Metastatic Breast Carcinoma in the Brain (tissue), 10 donors: Measurements from ENCODE around the genes EFCAB3, MRC2 and SCN4A.

DNA sequence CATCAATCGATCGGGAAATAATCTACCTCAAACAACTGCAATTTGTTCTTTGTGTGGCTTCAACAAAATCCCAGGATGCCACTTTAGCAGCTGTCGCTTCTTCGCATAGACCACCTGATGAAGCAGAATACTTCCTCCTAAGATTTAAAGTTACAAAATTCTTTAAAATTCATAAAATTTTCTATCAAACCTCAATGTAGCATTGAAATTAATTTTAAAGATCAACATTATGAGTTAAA, 35.6 kb downstream of the MED13 start:
- PRO-cap, 10 experiments: no peak in any of the 10 experiments

GRCh38 chr17:62089983-62090677, 25.1 kb upstream of the MED13 start:
- PRO-cap, 10 experiments: no peak in any of the 10 experiments

DNA sequence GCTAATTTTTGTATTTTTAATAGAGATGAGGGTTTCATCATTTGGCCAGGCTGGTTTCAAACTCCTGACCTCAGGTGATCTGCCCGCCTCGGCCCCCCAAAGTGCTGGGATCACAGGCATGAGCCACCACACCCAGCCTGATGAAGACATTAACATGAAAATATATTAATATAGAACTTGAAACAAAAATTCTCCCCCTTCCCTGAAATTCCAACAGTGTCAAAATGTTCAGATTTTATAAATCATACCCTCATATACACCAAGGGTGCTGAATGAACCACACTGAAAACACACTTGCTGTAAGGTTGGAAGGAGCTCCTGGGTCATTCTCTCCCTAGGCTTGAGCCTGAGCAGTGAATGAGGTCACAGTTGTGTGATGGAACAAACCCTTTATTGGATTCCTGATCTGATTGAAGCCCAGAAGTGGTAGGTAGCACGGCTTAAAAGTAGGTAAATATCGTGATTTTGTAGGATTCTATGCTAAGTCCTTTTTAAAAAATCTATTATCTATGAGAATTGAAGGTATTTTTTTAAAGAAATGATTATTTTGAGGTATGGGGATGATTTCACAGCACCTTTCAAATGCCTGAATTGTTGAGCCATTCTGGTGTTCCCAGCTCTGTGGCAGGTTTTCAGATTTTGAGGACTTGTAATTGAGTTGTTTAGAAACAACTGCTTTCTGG, at the start of gene EFCAB3:
Gene EFCAB3, plus strand, starts transcription at position 390 of the 683 bp plus-strand sequence.
- PRO-cap, 10 experiments: no peak in any of the 10 experiments

- PRO-cap, 10 experiments: peak in 4 of 10 experiments; most common plus-strand start chr17:62627673 (in 4)
Observed at GRCh38 chr17:62627613-62627971, at the start of gene MRC2. Gene MRC2 (plus strand): TSS chr17:62627670.

GRCh38 chr17:62644342-62645072, 17.0 kb downstream of the MRC2 start:
- PRO-cap, 10 experiments: peak in 1 of 10 experiments; most common plus-strand start chr17:62644758 (in 1); most common minus-strand start chr17:62644617 (in 1)

DNA sequence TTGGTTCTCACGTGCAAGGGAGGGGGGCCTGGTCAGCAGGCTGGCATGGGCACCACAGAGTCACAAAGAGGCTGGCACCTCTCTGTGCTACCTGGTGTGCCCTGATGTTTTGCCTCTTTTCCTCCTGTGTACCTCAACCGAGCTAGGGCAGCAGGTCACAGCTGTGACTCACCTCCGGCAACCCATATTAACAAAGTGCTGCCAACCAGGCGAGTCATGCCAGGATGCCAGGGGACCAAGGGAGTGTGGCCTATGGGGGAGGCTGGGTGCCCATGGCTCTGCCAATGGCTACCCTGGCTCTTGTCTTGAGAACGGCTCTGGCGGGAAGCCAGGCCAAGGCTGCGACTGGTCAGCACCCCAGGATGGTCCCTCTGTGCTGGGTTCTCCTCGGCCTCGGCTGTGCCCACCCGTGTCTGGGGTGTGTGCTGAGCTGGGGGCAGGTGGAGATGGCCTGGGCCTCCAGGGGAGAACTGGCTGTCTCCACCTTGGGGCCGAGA, 75.7 kb downstream of the MRC2 start:
- PRO-cap, 10 experiments: peak in 2 of 10 experiments; most common plus-strand start position 217 of the sequence (in 2)

GRCh38 chr17:62790615-62790788, 17.6 kb downstream of the MARCHF10 start:
- PRO-cap, 10 experiments: peak in 4 of 10 experiments; most common minus-strand start chr17:62790679 (in 1)

GRCh38 chr17:62968325-62968828, 2.3 kb downstream of the TANC2 start:
- PRO-cap, 10 experiments: peak in 3 of 10 experiments; most common minus-strand start chr17:62968549 (in 2)

DNA sequence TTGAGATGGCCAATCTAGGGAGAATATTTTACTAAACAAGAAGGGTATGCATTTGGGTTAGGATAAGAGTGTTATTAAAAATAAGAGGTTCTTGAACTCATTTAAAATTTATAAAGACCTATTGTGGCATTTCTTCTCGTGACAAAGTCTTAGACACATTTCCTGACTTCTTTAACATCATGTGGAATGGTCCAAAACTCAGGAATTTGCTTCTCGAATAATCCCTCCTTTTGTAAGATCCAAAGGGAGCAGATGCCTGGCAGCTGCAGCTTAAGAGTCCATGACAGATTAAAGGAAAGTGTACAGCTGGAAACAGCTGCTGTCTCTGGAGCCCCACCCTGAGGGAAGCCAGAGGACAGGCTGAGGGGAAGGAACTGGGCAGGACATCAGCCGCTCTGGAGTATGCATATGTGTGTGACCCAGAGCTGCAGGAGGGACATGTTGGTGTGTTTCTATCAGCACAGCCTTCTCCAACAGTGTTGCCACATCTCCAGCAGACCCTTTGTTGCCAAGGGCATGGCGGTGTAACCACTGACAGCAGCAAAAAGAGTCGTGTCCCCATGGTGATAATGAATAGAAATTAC, 46.3 kb downstream of the CYB561 start:
- PRO-cap, 10 experiments: no peak in any of the 10 experiments

- PRO-cap, 10 experiments: peak in 10 of 10 experiments; most common plus-strand start chr17:63549701 (in 1); most common minus-strand start chr17:63550201 (in 9)
Observed at GRCh38 chr17:63549633-63550316, 502 bp upstream of the DCAF7 start.

GRCh38 chr17:63598313-63598874, 2.3 kb upstream of the TACO1 start:
- PRO-cap, 10 experiments: no peak in any of the 10 experiments

DNA sequence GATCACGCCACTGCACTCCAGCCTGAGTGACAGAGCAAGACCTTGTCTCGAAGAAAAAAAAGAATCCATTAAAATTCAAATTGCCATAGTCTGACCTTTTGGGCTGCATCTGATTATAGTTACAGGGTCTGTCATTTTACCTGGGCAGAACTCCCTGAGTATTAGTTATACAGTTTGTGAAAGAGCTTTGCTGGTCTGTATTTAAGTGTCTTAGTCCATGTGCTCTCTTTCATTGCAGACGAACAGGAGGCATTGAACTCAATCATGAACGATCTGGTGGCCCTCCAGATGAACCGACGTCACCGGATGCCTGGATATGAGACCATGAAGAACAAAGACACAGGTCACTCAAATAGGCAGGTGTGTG, 10.2 kb downstream of the MAP3K3 start:
- PRO-cap, 10 experiments: no peak in any of the 10 experiments

DNA sequence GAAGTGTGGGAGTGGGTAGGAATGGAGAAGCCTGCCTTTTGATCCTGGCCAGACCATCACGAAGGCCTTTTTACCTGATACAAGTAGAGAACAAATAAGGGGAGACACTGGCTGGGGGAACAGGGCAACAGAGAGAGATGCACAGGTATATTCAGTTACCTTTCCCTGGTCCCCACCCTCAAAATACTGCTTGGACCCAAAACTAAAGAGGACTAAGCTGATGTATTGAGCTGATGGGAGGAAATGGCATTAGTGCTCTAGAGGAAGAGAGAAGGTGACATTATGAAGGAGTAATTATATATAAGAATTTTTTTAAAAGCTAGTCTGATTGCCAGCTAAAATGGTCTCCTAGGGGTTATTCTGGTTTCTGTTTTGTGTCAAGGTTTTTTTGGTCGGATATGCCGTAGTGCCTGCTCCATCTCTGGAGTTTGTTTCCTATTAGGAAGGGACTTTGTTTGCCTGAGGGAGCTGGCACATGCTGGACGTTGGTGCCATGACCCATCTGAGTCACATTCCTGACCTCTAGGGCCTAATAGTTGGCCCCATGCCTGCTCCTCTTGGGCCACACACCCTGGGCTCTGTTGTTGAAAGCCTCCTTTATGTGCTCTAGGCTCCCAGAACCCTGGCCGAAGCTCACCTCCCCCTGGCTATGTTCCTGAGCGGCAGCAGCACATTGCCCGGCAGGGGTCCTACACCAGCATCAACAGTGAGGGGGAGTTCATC, 18.6 kb downstream of the LIMD2 start:
- PRO-cap, 10 experiments: no peak in any of the 10 experiments

DNA sequence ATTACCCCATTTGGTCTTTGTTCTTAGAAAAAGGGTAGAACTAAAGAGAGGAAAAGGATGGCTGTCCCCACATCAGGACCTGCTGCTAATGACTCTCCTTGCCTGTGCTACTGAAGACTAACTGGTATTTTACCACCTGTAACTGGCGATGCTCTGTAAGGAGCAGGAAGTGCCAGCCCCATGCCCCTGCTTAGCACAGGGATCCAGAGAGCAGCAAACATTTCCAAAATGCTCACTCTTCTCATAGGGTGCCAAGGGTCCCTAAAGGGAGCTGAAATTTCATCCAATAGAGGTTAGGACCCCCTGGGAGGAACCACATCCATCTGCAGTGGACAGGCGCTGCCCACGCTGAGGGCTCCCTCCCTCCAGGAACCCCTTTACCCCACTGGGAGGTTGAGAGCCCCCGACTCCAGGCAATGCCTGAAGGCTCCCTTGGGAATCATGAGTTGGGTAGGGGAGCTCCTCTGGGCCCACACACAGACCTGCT, 6.9 kb upstream of the LIMD2 start:
- PRO-cap, 10 experiments: no peak in any of the 10 experiments

- PRO-cap, 10 experiments: no peak in any of the 10 experiments
Observed at GRCh38 chr17:63812880-63813676, 14.2 kb upstream of the PSMC5 start.

DNA sequence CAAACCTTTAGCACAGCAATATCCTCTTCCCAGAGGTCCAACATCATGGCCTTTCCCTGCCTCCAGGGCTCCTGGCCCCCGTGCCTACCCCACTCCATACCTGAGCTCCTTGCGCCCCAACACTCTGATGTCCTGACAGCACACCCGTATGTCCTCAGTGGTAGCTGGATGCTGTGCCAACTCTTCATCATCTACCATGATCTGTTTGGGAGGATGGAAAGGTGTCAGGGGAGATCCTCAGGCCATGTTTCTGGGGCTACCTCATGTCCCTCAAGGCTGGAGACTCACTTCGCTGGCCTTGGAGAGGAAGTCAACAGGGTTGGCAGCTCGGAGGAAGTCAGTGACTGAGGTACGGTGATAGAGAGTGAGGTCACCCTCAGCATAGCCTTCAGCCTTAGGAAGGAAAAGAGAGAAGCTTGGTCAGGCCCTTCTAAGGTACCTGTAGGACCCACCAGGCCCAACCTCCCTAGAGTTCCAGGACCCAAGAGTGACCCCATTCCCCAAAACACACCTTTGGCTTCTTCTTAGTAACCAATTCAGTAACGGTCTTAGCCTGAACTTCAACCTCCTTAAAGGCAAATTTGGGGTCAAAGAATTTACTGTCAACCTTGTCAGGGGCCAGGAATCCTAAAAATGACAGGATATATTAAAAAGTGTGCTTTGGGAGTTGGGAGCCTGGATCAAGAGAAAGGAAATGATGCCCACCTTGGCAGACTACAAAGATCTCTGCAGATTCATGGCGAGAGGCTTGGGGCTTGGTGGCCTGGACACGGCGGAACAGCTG, 2.5 kb upstream of the PSMC5 start:
- PRO-cap, 10 experiments: no peak in any of the 10 experiments

DNA sequence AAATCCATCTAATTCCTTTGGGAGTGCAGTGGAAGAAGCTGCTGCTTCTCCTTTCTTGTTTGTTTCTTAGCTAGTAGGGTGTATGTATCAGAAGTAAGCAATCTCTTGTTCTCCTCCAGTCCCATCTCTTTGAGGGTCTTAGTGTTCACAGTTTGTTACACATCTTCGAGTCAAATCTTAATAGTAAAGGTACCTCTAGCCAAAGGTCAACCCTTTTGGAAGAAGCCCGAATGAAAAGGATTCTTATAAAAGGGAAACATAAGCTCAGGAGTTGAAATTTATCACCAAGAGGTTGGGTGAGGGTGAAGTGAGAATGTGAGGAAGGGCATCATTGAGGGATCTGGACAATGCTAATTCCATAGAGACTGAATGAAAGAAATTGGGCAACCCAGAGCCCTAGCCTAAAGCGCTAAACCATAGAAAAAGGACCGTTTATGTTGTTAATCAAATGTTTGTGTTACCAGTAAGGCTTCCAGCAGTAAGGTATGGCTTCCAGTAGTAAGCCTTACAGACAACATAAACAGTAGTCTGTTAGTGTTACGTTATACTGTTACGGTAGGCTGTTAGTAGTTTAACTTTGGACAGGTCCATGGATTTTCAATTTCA, 913 bp upstream of the FTSJ3 start:
- PRO-cap, 10 experiments: no peak in any of the 10 experiments

- PRO-cap, 10 experiments: no peak in any of the 10 experiments
Observed at GRCh38 chr17:63946547-63946926, 14.4 kb upstream of the CD79B start.

- PRO-cap, 10 experiments: no peak in any of the 10 experiments
Observed at GRCh38 chr17:63959921-63960877, 12.5 kb downstream of the SCN4A start.

- PRO-cap, 10 experiments: no peak in any of the 10 experiments
Observed at GRCh38 chr17:63972805-63973365, at the start of gene SCN4A. Gene SCN4A (minus strand): TSS chr17:63972918.